ENCODE measurements around a stretch of chr5.

GRCh38 chr5:1472756-1473376 lies 27.6 kb upstream of the SLC6A3 start:
- PRO-cap, 4 experiments = no peak in any of the 4 experiments
- RAMPAGE, long total RNA, 4 experiments = no peak in any of the 4 experiments

- PRO-cap, 4 experiments = peak in 2 of 4 experiments; most common minus-strand start chr5:1485143 (in 1)
- RAMPAGE, long total RNA, 4 experiments = no peak in any of the 4 experiments
These were observed 38.8 kb downstream of the LPCAT1 start for GRCh38 chr5:1484956-1485365.

DNA sequence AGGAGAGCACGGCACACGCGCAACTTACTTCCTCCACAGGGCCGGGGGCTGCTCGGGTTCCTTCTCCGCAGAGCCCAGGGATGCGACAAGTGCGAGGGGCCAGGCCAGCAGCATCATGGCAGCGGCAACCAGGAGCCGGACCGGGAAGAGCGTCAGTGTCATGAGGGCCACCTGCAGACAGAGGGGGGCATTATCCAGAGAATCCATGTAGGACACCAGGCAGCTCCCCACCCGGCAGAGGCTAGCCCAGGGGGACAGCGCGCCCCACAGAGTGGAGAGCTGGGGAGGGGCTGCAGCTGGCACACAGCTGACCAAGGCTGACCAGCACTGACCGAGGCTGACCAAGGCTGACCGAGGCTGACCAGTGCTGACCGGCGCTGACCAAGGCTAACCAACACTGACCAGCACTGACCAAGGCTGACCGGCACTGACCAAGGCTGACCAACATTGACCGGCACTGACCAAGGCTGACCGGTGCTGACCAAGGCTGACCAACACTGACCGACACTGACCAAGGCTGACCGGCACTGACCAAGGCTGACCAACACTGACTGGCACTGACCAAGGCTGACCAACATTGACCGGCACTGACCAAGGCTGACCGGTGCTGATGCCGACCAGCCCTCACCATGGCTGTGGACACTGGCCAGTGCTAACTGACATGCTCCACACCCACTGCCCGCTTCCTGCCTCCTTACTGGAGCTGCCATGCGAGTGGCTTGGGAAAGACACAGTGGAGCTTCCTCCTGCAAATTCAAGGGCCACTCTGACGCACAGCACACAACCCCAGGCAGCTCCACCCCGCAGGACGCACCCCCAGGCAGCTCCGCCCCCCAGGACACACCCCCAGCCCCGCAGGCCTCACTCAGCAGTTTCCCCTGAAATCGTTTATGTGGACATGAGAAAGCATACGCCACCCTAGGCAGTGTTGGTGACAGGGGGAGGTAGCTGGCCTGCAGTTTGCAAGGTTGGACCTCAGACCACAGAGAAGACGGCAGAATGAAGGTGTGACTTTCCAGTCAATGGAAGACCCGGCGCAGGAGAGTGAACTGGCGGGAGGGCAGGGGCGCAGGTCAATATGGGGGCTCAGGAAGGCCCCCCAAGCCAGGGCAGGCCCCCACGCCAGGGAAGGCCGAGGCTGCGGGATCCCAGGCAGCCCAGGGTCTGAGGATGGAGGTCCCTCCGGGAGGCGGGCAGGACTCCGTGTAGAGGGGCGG lies 21.9 kb downstream of the LPCAT1 start:
- PRO-cap, 4 experiments = peak in 4 of 4 experiments; most common plus-strand start position 891 of the sequence (in 3); most common minus-strand start position 768 of the sequence (in 4)
- RAMPAGE, long total RNA, 4 experiments = start-site peak on the plus strand in 1 of 4 experiments, centred at position 904 of the sequence, 7 reads per replicate; start-site peak on the minus strand in 2 of 4 experiments, centred at positions 257 to 384 of the sequence, 18 to 88 reads per replicate

- PRO-cap, 4 experiments = peak in 4 of 4 experiments; most common plus-strand start chr5:1518033 (in 2); most common minus-strand start chr5:1517972 (in 4)
- RAMPAGE, long total RNA, 4 experiments = no peak in any of the 4 experiments
These were observed 5.9 kb downstream of the LPCAT1 start for GRCh38 chr5:1517880-1518162.

GRCh38 chr5:1593605-1594120 lies 69.9 kb upstream of the LPCAT1 start:
- PRO-cap, 4 experiments = no peak in any of the 4 experiments
- RAMPAGE, long total RNA, 4 experiments = no peak in any of the 4 experiments

DNA sequence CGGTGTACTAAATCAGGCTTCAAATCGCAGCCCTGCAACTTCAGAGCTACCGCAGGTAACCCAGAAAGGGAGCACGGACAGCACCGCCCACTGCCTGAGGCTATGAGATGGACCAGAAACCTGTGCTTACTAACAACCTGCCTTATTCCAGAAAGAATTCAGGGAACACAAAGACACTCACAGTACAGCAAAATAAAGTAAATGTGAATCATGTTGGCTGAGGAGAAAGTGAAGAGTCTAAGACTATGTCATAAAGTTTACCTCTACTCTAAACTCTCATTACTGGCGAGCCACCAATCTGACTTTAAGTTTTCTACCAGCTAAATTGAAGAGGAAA lies 106.0 kb upstream of the LPCAT1 start:
- PRO-cap, 4 experiments = no peak in any of the 4 experiments
- RAMPAGE, long total RNA, 4 experiments = no peak in any of the 4 experiments

DNA sequence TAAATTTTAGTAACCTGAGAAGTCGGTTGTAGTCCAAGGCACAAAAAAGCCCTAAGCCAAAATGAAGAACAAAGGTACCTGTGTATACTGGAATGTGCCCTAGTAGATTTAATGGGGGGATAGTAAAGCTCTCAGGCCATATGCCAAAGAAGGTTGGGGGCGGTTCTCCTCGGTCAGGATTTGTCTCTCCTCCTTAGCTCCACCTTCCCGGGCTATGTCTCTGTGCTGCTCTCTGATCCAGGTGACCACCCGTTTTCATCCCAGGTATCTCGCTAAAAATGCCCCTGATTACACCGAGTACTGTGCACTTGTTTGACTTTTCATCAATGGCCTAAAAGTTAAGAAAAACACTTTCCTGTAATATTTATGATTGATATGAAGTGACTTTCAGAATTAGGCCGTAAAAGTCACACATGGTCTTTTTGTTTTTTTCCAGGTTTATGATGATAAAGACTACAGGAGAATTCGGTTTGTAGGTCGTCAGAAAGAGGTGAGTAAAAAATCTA lies 731 bp downstream of the NDUFS6 start:
- PRO-cap, 4 experiments = no peak in any of the 4 experiments
- RAMPAGE, long total RNA, 4 experiments = no peak in any of the 4 experiments

DNA sequence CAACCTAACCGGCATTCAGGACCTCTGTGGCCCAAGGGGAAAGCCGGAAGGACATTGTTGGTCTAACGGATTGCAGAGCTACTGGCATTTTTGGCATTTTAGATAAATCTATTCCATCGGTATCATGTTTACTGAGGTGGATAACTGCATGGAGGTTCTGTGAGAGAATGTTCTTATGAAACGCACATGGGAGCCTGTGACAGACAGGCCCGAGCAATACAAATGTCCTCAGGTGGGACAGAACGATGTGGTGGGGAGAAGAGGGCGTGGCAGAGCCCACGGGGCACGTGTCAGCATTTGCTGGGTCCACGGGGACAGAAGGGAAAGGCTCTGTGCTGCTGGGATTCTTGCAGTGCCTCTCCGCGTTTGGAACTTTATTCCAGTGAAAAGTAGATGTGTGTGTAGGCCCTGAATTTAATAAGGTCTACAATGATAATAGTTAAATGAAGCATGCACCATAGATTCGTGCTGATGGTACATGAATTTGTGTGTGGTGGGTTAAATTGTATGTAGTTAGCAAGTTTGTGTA lies 12.6 kb downstream of the NDUFS6 start:
- PRO-cap, 4 experiments = no peak in any of the 4 experiments
- RAMPAGE, long total RNA, 4 experiments = no peak in any of the 4 experiments

DNA sequence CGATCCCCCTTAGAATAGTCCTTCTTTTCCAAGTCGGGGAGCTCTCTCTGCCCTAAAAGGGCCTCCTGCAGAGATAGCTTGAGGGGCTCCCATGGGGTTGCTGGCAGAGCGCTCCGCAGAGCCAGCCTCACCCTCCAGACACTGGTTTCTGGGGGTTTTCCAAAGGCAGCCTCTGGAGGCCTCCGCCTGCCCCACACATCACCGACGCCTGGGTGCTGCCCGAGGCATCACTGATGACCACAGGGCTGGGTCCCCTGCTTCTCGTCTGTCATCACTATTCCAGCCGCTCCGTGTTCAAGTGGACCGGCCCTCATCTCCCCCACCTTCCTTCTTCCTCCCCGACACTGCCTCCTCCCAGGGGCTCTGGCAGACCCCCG lies 64.0 kb upstream of the IRX4 start:
- PRO-cap, 4 experiments = no peak in any of the 4 experiments
- RAMPAGE, long total RNA, 4 experiments = no peak in any of the 4 experiments

- PRO-cap, 4 experiments = no peak in any of the 4 experiments
- RAMPAGE, long total RNA, 4 experiments = no peak in any of the 4 experiments
These were observed 129.1 kb upstream of the IRX4 start for GRCh38 chr5:2011774-2012205.

- PRO-cap, 4 experiments = no peak in any of the 4 experiments
- RAMPAGE, long total RNA, 4 experiments = no peak in any of the 4 experiments
These were observed 270.2 kb upstream of the IRX4 start for GRCh38 chr5:2152982-2153349.

GRCh38 chr5:2538195-2538775 lies 213.2 kb downstream of the IRX2 start:
- PRO-cap, 4 experiments = no peak in any of the 4 experiments
- RAMPAGE, long total RNA, 4 experiments = no peak in any of the 4 experiments

- PRO-cap, 4 experiments = no peak in any of the 4 experiments
- RAMPAGE, long total RNA, 4 experiments = no peak in any of the 4 experiments
These were observed 1.5 kb upstream of the IRX2 start for GRCh38 chr5:2752839-2753506.

GRCh38 chr5:4042161-4042536 lies 446.5 kb downstream of the IRX1 start:
- PRO-cap, 4 experiments = peak in 2 of 4 experiments; most common minus-strand start chr5:4042469 (in 2)
- RAMPAGE, long total RNA, 4 experiments = no peak in any of the 4 experiments

DNA sequence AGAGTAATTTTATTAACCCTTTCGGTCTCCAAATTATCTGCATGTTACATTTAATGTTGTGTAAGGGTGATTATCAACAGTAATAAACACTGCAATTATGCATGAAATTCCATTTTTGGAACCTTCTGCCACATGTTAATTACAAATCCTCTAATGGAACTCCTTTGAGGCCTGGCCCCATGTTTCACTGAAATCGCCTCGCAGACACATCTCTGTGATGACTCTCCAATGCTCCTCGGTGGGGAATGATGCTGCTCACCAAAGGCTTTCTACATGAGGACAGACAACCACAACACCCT lies 522.0 kb downstream of the IRX1 start:
- PRO-cap, 4 experiments = peak in 2 of 4 experiments; most common minus-strand start position 204 of the sequence (in 2)
- RAMPAGE, long total RNA, 4 experiments = no peak in any of the 4 experiments

- PRO-cap, 4 experiments = no peak in any of the 4 experiments
- RAMPAGE, long total RNA, 4 experiments = no peak in any of the 4 experiments
These were observed 635.6 kb downstream of the IRX1 start for GRCh38 chr5:4231309-4231640.

GRCh38 chr5:4905695-4905886 lies 234.5 kb upstream of the ADAMTS16 start:
- PRO-cap, 4 experiments = no peak in any of the 4 experiments
- RAMPAGE, long total RNA, 4 experiments = no peak in any of the 4 experiments

DNA sequence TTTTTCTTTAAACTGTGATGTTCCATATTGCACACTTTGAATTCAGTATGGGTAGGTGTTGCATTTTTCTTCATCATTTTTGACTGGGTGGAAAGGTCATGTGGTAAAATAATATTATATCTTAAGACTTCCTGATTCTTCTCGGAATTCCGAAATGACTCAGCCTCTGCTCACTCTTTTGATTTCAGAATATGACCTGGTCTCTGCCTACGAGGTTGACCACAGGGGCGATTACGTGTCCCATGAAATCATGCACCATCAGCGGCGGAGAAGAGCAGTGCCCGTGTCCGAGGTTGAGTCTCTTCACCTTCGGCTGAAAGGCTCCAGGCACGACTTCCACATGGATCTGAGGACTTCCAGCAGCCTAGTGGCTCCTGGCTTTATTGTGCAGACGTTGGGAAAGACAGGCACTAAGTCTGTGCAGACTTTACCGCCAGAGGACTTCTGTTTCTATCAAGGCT lies 5.8 kb downstream of the ADAMTS16 start:
- PRO-cap, 4 experiments = no peak in any of the 4 experiments
- RAMPAGE, long total RNA, 4 experiments = no peak in any of the 4 experiments

DNA sequence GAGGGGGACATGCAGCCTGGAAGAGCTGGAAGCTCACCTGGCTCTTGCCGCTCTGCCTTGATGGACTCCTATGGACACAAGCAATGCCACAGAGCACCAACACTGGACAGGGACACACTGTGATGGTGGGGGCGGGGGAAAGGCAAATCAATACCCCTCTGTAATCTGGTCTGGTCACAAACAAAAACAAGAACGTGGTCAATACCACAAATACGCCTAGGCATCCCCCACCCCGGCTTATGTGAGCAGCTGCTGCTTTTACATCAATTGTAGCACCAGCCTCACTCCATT lies 29.6 kb upstream of the ICE1 start:
- PRO-cap, 4 experiments = no peak in any of the 4 experiments
- RAMPAGE, long total RNA, 4 experiments = no peak in any of the 4 experiments

DNA sequence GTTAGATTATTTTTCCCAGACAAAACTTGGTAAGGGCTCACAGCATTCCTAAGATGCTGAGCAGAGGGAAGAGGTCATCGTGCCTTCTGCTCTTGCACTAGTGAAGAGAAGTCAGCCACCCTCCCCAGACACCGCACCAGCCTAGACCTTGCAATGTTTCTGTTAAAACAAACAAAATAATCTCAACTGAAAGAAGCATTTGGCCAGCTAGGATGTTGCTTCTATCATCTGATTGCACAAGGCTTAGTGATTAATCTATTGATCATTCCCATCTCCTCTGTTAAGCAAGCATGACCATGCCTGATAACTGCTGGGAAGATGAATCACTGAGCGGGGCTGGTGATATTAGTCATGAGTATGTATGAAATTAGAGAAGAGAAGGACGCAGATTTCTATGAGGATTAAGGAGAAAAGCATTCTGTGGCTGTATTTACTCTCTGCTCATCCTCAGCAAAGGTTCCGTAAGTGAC lies 219.4 kb downstream of the MED10 start:
- PRO-cap, 4 experiments = no peak in any of the 4 experiments
- RAMPAGE, long total RNA, 4 experiments = no peak in any of the 4 experiments